ENCODE measurements around a stretch of chr4.

DNA sequence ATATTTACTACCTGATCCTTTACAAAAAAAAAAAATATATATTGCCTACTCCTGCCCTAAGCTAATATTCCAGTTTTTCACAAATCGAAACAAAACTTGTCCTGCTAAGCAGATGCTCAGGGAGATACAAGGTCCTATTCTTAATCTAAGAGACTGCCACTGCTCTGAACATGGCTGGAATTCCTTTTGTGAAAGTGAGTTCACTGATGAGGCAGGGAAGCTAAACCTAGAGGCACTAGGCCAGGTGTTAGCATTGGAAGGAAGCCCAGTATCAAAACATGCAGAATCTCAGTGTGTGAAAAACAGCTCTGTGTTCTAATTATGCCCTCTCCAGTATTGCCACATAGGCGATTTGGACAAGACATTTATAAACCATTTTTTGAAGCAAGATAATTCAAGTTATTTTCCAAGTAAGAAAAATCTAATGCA is 47.6 kb downstream of the ABCG2 start:
- PRO-cap, 4 experiments = no peak in any of the 4 experiments
- RAMPAGE, long total RNA, 4 experiments = no peak in any of the 4 experiments

GRCh38 chr4:88290841-88291409 is 6.6 kb upstream of the PPM1K start:
- PRO-cap, 4 experiments = no peak in any of the 4 experiments
- RAMPAGE, long total RNA, 4 experiments = no peak in any of the 4 experiments

GRCh38 chr4:88379256-88379729 is 641 bp downstream of the HERC6 start:
- PRO-cap, 4 experiments = peak in 4 of 4 experiments; most common plus-strand start chr4:88379453 (in 3); most common minus-strand start chr4:88379333 (in 3)
- RAMPAGE, long total RNA, 4 experiments = no peak in any of the 4 experiments

- PRO-cap, 4 experiments = no peak in any of the 4 experiments
- RAMPAGE, long total RNA, 4 experiments = start-site peak on the minus strand in 1 of 4 experiments, at chr4:88455247-88455543 at its widest, 20 reads per replicate
Observed at GRCh38 chr4:88455269-88455863, 1.6 kb upstream of the HERC5 start.

DNA sequence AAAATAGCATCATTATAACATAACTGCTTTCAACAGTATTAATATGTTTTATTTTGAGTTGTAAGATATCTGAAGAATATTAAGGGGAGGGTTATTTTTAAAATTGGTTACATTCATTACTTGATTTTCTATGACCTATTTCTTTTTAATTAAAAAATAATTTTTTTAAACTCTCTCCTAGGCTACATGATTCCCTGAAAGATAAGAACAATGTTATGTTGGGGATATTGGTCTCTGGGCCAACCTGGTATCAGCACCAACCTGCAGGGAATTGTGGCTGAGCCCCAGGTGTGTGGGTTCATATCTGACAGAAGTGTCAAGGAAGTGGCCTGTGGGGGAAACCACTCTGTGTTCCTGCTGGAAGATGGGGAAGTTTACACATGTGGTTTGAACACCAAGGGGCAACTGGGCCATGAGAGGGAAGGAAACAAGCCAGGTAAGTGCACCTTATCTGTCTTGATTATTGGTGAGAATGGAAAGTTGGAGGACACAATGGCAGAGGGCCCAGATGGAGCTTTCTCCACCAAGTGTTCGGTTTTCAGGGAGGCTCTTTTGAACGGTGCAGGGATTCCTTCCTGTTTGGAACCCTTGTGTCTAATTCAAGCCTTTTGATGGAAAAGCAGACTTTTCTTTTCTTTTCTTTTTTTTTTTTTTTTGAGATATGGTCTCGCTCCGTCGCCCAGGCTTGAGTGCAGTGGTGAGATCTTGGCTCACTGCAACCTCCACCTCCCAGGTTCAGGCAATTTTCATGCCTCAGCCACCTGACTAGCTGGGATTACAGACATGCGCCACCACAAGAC is 13.5 kb downstream of the HERC3 start:
- PRO-cap, 4 experiments = no peak in any of the 4 experiments
- RAMPAGE, long total RNA, 4 experiments = start-site peak on the plus strand in 1 of 4 experiments, centred at position 288 of the sequence, 20 reads per replicate

DNA sequence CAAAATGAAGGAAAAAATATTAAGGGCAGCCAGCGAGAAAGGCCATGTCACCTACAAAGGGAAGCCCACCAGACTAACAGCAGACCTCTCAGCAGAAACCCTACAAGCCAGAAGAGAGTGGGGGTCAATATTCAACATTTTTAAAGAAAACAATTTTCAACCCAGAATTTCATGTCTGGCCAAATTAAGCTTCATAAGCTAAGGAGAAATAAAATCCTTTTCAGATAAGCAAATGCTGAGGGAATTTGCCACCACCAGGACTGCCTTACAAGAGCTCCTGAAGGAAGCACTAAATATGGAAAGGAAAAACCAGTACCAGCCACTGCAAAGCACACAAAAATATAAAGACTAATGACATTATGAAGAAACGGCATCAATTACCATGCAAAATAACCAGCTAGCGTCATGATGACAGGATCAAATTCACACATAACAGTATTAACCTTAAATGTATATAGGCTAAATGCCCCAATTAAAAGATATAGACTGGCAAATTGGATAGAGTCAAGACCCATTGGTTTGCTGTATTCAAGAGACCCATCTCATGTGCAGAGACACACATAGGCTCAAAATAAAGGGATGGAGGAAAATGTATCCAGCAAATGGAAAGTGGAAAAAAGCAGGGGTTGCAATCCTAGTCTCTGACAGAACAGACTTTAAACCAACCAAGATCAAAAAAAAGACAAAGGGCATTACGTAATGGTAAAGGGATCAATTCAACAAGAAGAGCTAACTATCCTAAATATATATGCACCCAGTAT is 43.6 kb downstream of the HERC3 start:
- PRO-cap, 4 experiments = no peak in any of the 4 experiments
- RAMPAGE, long total RNA, 4 experiments = no peak in any of the 4 experiments

- PRO-cap, 4 experiments = no peak in any of the 4 experiments
- RAMPAGE, long total RNA, 4 experiments = no peak in any of the 4 experiments
Observed at GRCh38 chr4:88752831-88753290, 55.2 kb upstream of the NAP1L5 start.

- PRO-cap, 4 experiments = no peak in any of the 4 experiments
- RAMPAGE, long total RNA, 4 experiments = no peak in any of the 4 experiments
Observed at GRCh38 chr4:88758271-88758623, 60.6 kb upstream of the NAP1L5 start.

- PRO-cap, 4 experiments = no peak in any of the 4 experiments
- RAMPAGE, long total RNA, 4 experiments = no peak in any of the 4 experiments
Observed at GRCh38 chr4:89112012-89112796, 871 bp downstream of the TIGD2 start.

DNA sequence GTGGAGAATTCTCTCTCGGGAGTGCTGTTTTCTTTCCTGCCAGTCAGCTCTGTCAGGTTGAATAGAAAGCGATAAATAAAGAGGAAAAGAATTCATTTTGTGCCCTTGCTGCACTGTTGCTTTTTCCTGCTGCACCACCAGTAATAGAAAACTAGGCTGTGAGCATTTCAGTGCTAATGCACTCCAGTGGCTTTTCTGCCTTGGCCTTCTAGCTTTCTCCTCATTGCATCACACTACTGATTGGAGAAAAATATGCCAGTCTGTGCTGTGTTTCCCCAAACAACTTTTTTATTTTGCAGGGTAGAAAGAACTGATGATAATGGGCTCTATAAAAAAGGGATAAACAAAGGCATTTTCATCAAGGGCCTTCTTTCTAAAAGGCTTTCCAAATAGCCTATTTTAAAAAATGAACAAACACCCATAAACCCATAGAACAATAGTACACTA is 86.4 kb downstream of the GPRIN3 start:
- PRO-cap, 4 experiments = no peak in any of the 4 experiments
- RAMPAGE, long total RNA, 4 experiments = no peak in any of the 4 experiments

DNA sequence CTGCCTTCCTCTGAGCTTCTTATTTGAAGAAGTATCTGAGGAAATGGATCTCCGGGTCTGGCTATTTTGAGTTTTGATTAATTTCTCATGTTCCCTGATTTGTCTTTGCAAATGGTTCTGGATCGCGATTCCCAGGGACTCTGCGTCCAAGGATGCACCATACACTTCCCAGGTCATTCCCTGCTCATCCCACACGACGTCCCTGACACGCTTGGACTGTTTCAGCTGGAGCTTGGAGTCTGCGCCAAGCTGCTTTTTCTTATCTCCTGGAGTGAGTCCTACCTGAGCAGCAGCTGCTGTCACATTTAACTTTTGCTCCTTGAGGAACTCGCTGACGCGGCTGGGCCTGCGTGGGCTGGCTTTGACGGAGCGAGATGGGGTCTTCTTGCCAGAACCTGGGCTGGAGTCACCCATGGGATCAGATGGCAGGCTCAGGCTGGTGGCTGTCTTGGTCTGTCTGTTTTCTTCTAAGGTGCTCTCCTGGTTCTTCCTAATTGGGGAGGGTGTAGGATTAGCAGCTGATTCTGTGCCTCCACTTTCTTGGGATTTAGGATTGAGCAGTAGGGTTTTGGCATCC is 59.6 kb downstream of the GPRIN3 start:
- PRO-cap, 4 experiments = no peak in any of the 4 experiments
- RAMPAGE, long total RNA, 4 experiments = no peak in any of the 4 experiments

- PRO-cap, 4 experiments = no peak in any of the 4 experiments
- RAMPAGE, long total RNA, 4 experiments = no peak in any of the 4 experiments
Observed at GRCh38 chr4:89283648-89284198, 23.9 kb downstream of the GPRIN3 start.

GRCh38 chr4:89308206-89308610 is 608 bp upstream of the GPRIN3 start:
- PRO-cap, 4 experiments = no peak in any of the 4 experiments
- RAMPAGE, long total RNA, 4 experiments = no peak in any of the 4 experiments

DNA sequence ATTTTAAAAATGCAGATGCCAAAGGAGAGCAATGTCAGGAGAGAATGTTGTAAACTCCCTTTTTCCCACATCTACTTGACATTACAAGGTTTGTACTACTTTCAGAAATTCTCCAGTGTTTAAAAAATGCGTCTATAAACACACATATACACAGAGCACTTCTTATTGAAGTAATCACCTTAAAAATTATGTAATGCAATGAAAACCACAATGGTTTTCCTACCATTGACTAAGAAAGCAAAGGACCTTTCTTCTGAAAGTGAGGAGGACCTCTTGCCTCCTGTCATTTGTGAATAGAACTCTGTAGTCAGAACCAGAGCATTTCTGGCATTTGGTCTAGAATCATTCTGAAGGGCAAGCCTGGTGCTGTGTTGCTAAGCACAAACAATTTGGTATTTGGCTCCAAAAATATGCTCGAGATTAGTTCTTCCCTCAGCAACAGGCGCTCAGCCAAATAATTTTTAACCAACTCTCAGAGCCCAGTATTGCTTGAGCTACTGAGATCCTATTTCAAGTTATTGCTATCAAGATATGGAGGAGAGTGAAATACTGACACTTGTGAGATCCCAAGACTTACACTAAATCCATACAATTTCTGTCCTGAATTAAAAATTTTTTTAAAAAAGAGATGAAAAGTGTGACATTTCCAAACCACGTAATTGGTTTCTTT is 71.0 kb downstream of the SNCA start:
- PRO-cap, 4 experiments = no peak in any of the 4 experiments
- RAMPAGE, long total RNA, 4 experiments = no peak in any of the 4 experiments

- PRO-cap, 4 experiments = no peak in any of the 4 experiments
- RAMPAGE, long total RNA, 4 experiments = no peak in any of the 4 experiments
Observed at GRCh38 chr4:89897727-89898239, 3.1 kb downstream of the MMRN1 start.

DNA sequence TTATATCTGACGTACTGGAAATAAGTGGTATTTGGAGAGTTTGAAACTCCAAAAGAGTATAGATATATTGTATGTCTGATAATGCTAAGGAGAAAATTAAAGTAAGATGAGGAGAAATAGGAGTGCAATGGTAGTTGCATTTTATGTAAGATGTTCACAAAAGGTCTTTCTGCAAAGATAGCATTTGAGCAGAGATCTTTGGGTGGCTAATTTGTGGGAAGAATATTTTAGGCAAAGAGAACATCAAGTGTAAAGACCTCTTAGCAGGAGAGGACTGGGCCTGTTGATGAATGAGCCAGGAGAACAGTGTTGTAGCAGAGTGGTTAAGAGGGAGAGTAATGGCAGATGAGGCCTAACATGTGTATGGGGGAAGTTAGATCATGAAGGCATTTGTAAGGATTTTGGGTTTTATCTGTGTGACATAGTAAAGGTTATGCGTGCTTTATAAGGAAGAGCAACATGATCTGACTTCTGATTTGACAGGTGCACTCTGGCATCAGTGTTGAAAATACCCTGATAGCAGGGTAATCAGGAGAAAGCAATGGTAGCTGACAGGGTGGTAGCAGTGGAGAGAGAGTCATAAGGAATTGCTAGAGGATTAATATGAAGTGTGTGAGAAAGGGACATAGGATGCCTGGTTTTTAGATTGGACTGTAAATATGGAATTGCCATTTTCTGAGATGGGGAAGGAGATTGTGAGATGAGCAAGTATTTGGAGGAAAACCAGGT is 85.6 kb downstream of the CCSER1 start:
- PRO-cap, 4 experiments = no peak in any of the 4 experiments
- RAMPAGE, long total RNA, 4 experiments = start-site peak on the plus strand in 1 of 4 experiments, centred at position 94 of the sequence, 6 reads per replicate

GRCh38 chr4:90234846-90235451 is 107.8 kb downstream of the CCSER1 start:
- PRO-cap, 4 experiments = no peak in any of the 4 experiments
- RAMPAGE, long total RNA, 4 experiments = no peak in any of the 4 experiments

DNA sequence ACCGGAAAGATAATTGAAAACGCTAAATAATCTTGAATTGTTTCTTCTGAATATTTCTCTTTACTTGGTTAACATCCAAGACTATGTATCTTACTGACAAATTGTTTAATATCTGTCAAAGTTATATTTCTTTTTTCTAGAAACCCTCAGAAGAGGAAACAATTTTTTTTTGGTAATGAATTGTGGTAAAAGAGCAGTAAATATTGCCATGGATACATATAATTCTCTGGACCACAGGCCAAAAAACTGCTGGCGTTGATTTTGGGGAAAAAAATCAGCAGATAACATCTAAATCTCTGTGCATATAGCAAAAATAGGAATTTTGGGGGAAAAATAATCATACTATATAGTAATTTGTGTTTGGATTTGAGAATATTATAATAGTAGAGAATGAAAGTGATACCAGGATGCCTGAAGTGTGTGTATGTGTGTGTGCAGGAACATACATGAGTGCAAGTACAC is 518.7 kb downstream of the CCSER1 start:
- PRO-cap, 4 experiments = no peak in any of the 4 experiments
- RAMPAGE, long total RNA, 4 experiments = no peak in any of the 4 experiments

DNA sequence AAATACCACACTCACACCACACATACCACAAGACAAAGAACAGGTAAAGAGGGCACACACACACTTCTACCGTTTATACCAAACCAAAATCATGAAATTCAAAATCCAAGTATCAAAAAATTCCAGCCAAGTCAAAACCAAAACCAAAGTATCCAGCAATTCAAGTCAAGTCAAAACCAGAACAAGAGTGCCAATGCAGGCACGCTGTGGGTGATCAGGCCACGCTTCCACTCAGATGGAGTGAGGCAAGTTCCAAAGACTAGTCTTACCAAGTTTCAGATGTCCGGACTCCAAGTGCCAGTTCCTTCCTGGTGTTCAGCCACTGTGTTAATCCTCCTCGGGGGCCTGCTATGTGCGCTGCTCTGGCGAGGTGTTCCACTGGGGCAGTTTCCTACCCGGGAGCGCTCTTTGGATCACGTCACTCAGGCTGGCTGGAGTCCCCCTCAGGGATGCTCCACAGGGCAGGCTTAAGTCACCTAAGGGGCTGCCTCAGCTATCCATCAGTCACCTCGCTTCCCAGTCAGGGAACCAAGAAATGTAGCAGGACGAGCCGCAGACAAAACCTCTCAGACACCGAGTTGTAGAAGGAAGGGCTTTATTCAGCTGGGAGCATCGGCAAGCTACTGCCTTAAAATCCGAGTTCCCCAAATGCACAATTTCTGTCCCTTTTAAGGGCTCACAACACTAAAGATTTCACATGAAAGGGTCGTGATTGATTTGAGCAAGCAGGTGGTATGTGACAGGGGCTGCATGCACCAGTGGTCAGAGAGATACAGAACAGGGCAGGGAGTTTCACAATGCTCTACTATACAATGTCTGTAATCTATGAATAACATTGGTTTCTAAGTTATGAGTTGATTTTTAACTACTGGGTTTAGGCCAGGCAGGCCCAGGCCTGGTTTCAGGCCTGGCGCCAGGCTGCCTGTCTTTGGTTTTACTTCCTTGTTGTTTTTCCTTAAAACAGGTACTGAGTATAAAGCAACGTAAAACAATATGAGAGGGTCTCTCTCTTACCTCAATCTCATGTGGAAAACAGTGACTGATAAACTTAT is 945.0 kb upstream of the GRID2 start:
- PRO-cap, 4 experiments = no peak in any of the 4 experiments
- RAMPAGE, long total RNA, 4 experiments = no peak in any of the 4 experiments

DNA sequence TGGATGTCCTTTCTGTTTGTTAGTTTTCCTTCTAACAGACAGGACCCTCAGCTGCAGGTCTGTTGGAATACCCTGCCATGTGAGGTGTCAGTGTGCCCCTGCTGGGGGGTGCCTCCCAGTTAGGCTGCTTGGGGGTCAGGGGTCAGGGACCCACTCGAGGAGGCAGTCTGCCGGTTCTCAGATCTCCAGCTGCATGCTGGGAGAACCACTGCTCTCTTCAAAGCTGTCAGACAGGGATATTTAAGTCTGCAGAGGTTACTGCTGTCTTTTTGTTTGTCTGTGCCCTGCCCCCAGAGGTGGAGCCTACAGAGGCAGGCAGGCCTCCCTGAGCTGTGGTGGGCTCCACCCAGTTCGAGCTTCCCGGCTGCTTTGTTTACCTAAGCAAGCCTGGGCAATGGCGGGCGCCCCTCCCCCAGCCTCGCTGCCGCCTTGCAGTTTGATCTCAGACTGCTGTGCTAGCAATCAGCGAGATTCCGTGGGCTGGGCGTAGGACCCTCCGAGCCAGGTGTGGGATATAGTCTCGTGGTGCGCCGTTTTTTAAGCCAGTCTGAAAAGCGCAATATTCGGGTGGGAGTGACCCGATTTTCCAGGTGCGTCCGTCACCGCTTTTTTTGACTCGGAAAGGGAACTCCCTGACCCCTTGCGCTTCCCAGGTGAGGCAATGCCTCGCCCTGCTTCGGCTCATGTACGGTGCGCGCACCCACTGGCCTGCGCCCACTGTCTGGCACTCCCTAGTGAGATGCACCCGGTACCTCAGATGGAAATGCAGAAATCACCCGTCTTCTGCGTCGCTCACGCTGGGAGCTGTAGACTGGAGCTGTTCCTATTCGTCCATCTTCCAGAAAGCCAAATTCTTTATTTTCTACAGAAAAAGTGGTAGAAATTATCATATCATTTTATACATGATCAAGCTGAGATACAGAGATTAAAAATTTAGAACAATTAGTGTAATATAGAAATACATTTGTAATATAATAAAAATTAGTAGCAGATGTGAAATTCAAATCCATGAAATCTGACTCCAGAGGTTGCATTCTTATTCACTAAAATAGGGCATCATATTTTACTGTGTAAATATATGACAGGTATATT is 512.2 kb upstream of the GRID2 start:
- PRO-cap, 4 experiments = no peak in any of the 4 experiments
- RAMPAGE, long total RNA, 4 experiments = no peak in any of the 4 experiments